Mucosa of descending colon (tissue), 1 donor: ENCODE data around the genes STRC, TERB2 and DUOXA2.

- PRO-cap, result no peak
Measured at GRCh38 chr15:43618743-43618961, at the start of gene STRC. Gene STRC (minus strand): TSS chr15:43618800.

- PRO-cap, result no peak
Measured at GRCh38 chr15:43633144-43634030, 14.8 kb upstream of the STRC start.

DNA sequence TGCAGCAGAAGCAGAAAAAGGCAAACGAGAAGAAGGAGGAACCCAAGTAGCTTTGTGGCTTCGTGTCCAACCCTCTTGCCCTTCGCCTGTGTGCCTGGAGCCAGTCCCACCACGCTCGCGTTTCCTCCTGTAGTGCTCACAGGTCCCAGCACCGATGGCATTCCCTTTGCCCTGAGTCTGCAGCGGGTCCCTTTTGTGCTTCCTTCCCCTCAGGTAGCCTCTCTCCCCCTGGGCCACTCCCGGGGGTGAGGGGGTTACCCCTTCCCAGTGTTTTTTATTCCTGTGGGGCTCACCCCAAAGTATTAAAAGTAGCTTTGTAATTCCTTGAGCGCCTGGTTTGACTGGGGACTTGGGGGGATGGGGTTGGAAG is 1.6 kb downstream of the SERF2 start:
- PRO-cap, result no peak

GRCh38 chr15:44252376-44252754 is 36.2 kb upstream of the GOLM2 start:
- PRO-cap, result no peak

GRCh38 chr15:44535036-44535622 is 1.8 kb upstream of the EIF3J start:
- PRO-cap, result no peak

- PRO-cap, result no peak
Measured at GRCh38 chr15:44541577-44542973, 5.1 kb downstream of the EIF3J start.

- PRO-cap, result no peak
Measured at GRCh38 chr15:44666787-44667413, 3.4 kb upstream of the SPG11 start.

- PRO-cap, result no peak
Measured at GRCh38 chr15:44715344-44715826, 4.1 kb downstream of the B2M start.

DNA sequence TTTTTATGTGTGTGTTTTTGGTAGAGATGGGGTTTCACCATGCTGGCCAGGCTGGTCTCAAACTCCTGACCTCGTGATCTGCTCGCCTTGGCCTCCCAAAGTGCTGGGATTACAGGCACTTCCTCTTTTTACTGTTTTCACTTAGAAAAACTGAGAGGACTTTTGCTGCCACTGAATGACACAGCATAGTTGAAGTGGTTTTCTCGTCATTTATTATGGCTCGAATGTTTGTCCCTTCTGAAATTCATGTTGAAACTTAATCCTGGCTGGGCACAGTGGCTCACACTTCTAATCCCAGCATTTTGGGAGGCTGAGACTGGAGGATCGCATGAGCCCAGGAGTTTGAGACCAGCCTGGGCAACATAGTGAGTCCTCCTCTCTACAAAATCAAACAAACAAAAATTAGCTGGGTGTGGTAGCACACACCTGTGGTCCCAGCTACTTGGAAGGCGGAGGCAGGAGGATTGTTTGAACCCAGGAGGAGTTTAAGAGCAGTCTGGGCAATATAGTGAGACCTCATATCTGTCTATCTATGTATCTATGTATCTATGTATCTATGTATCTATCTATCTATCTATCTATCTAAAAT is 11.6 kb upstream of the TRIM69 start:
- PRO-cap, result no peak

GRCh38 chr15:44726988-44727366 is 9.4 kb upstream of the TRIM69 start:
- PRO-cap, result no peak

DNA sequence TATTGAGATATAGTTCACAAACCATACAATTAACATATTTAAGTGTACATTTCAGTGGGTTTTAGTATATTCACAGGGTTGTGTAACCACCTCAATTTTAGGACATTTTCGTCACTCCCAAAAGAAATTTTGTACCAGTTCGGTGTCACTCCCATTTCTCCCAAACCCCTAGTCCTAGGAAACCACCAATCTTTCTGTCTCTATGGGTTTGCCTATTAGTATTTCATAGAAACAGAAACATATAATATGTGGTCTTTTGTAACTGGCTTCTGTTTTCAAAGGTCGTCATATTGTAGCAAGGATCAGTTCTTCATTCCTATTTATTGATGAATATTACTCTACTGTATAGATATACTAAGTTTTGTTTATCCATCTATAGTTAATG is 6.6 kb upstream of the TRIM69 start:
- PRO-cap, result no peak

GRCh38 chr15:44813204-44813811 is 77.0 kb downstream of the TRIM69 start:
- PRO-cap, result bidirectional peak, plus-strand start at chr15:44813481, minus-strand start at chr15:44813399

- PRO-cap, result no peak
Measured at GRCh38 chr15:44956501-44956882, at the start of gene TERB2. Gene TERB2 (plus strand): TSS chr15:44956687.

GRCh38 chr15:45023930-45024390 is 965 bp downstream of the SORD start:
- PRO-cap, result no peak

GRCh38 chr15:45079648-45080098 is 34.3 kb downstream of the DUOX2 start:
- PRO-cap, result no peak

GRCh38 chr15:45082398-45082859 is 31.5 kb downstream of the DUOX2 start:
- PRO-cap, result no peak

GRCh38 chr15:45113832-45114911 is at the start of gene DUOXA2:
Gene DUOXA2 (plus strand): TSS chr15:45114326.
- PRO-cap, result bidirectional peak, plus-strand start at chr15:45114326, minus-strand start at chr15:45114193

DNA sequence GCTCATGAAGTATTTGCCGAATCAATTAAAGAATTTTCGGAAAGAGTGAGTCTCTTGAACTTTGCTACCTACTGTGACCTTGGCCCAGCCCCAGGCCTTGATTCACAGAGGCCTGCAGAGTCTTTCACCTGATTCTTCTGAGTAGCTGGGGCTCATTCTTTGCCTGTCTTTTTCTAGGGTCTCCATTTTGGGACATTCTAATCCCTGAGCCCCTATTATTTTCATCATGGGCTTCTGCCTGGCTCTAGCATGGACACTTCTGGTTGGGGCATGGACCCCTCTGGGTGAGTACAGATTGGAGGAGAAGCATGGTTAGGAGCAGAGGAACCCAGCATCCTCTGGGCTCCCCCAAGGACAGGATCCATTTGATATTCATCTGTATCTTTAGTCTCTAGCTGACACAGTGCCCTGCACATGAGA is 2.0 kb downstream of the DUOX1 start:
- PRO-cap, result no peak

- PRO-cap, result no peak
Measured at GRCh38 chr15:45169364-45170122, 18.2 kb downstream of the SHF start.

DNA sequence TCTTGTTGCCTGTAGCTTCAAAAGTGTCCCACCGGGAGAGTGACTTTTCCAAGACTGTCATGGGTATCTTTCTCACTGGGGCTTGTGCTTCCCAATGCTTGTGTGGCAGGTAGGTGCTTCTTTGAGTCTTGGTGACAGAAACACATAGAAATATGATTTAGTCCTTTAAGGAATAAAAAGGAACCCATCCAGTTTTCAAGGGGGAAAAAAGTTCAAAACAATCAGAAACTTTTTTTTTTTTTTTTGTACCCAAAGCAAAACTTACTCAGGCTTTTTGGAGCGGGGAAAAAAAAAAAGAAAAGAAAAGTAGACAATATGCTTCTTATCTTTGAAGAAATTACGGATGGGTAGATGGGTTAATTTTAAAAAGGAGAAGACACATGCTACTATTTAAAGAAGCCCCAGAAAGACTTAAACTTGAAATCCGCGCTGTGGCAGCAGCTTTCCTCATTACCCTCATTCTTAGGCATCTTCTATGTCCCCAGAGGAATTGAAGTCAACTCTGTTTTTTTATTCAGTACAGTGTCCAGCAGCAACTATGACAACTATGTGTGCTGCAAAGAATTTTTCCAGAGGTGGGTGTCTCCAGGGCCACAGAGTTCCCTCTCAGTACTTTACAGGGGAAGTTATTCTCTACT is 32.2 kb downstream of the GATM start:
- PRO-cap, result unidirectional peak, minus-strand start at position 292 of the sequence